Subcutaneous preadipocyte (primary cell): Measurements from ENCODE around the gene GXYLT2.

DNA sequence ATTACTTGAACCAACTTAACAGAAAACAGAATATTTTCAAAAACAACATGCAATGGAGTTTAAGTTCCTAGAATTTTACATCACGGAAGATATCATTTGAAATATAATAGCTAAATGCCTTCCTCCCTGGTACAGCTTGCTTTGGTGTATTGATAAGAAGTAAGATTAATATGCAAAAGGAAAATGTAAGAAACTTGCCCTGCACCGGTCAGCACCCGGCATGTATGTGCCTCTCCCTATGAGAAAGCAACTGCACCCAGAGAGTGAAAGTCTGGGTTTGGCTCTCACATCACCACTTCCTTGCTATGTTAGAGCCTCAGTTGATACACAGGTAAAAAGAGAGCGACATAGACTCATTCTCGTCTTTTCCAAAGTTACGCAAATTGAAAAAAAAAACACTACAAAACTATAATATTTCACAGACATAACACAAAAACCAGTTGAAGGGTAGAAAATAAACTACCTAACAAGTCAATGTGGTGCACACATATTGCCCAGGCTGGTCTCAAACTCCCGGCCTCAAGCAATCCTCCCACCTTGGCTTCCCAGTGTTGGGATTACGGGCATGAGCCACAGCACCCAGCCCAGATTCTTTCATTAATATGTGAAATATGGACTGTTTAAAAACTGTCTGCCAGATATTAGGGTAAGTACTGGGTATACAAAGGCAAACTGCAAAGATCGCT, 96.6 kb downstream of the FOXP1 start:
- CAGE, long polyA plus RNA: no peak

- CAGE, long polyA plus RNA: no peak
Observed at GRCh38 chr3:71585180-71585568, 1.6 kb upstream of the FOXP1 start.

GRCh38 chr3:71658098-71658588, 67.1 kb downstream of the EIF4E3 start:
- CAGE, long polyA plus RNA: no peak

DNA sequence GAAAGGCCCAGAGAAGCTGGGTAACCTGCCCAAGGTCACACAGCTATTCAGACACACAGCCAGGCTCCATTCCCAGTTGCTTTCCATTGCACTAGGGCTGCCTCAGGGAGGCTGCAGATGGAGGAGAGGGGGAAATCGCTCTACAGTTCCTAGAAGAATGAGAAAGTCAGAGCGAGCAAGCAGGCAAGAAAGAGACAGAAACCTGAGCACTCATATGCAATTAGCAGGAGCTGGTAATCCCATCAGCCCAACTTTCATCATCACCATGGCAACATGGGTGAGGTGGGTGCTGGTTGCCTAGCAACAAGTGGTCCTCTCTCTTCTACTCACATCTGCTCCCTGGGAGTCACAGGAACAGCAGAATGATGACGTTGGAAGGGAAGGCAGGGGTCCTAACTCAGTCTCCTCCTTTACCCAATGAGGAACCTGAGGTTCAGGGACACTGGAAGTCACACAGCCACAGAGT, 3.7 kb upstream of the EIF4E3 start:
- CAGE, long polyA plus RNA: no peak

GRCh38 chr3:71755224-71755557, 1.5 kb downstream of the GPR27 start:
- CAGE, long polyA plus RNA: no peak

DNA sequence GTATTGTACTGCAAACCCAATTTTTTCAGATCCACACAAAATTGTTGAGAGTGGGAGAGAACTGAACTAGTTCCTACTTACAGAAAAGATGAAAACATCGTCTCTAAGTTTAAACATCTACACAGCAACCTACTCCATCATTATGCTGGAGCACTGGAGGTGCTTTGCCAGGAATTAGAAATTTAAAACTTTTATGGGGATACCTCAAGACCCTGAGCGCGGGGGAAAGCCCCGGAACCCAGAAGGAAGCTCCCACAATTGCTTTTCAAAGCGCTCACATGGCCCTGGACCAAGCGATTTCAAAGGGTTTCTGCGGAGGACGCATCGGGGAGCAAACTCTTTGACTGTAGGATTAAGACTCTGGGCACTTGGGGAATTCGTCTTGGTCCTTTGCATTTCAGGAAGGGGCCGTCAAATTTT, 778 bp downstream of the PROK2 start:
- CAGE, long polyA plus RNA: no peak

DNA sequence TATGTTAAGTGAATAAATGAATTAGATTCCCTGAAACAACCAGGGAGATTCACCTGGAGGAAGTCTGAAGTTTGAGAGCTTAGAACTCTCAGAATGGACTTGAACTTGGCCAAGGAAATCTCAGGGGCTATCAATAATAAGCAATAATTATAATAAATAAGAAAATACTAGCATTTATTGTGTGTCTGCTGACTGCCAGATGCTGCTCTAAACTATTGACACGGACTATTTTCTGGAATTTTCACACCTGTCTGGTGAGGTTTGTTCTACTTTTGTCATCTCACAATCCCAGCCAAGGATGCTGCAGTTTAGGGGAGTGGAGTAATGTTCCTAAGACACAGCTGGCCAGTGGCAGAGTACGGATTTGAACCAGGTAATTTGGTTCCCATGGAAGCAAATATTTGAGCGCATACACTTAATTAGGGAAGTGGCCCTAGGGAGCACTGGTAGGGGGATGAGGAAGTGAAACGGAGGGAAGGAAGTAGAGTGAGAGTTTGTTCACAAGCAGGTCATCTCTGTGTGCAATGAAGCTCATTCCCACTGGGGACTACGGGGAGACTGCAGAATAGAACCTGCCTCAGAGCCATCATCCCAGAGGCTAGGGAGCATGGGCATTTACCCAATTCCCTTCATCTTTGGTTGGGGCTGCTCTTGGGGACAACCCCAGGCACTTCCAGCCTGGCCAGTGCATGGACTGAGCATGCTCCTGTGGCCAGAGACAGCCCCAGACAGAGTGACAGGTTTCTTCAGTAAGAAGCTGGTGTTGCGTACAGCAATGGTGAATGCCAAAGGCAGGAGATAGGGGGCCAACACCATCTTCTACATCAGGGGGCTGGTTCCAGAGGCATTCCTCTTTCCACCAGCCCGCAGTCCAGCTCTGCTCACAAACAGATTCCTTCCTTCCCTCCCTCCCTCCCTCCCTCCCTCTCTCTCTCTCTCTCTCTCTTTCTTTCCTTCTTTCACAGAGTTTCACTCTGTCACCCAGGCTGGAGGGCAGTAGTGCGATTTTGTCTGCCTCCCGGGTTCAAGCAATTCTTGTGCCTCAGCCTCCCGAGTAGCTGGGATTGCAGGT, 317.2 kb upstream of the PROK2 start:
- CAGE, long polyA plus RNA: no peak

DNA sequence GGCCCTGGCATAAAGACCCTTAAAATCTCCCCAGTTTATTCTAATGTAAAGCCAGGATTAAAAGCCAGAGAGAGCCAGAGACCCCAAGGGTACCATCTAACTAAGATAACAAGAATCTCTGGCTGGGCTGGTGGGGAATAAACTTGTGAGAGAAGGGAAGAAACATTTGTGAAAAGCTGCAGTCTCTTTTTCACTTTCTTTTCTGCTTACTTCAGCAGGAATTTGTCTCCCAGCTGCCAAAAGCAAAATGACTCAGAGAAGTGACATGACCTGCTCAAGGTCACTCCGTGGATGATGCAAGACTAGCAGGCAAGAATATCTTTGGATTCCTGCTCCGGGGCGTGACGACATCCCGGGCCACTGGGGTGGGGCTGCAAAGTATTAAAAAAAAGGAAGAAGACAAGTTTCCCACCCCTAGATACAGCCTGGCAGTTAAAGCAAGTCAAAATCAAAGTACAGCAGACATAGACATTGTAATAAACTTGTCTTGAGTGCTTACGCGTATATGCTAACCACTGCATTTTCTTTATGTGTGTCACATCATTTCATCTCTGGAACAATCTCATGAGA, 485.0 kb upstream of the PROK2 start:
- CAGE, long polyA plus RNA: no peak

DNA sequence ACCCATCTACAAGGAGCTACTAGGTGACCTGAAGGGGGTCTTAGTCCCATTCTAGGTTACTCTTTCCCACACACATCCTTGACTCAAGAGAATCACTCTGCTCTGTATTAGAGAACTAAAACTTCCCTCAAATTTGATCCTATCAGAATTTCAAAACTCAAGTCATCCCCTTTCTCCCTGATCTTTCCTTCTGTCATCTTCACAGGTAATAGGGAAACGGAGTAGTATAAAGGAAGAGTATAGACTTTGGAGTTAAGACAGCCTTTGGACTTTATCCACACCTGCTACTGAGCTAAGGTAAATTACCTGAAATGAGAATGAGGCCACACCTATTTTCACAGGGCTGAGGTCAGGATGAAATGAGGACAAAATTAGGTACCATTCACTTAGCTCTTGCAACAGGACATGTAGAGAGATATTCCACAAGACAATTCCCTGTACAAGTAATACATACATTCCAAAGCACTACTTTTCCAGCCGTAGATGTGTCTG, 462.0 kb downstream of the SHQ1 start:
- CAGE, long polyA plus RNA: no peak

DNA sequence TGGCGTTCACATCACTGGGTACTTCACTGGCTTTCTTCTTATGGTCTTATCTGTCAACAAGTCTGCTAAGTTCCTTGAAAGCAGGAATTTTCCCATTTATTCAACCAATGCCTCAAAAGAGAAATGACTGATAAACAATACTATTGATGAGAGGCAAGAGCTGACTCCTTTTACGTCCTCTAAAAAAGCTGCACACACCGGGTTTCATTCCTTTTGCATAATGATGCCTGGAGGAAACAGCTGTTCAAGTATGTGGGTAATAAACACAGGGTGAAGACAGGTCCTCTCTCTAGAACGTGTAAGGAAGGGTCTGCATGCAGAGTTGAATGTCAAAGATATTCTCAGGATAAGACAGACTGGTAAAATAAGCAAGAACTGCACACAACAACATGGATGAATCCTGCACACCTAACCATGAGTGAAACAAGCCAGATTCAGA, 408.7 kb downstream of the SHQ1 start:
- CAGE, long polyA plus RNA: no peak

DNA sequence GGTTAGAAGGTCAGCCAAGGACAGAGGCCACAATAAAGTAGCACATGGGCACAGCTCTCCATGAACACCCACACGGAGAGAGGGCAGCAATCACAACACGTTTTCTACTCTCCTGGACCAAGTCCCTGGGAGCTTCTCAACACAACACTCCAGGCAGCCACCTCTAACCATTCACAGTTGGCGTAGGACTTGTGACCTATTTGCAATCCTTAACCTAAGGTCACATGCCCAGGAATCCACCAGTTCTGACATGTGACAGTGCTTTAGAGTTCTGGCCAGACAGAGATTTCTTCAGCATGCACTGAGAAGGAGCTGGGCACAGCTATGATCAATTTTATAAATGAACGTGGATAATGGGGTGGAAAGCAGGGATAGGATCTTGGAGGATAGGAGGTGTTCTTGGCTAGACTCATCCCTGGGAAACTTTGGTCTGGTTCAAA, 280.7 kb downstream of the SHQ1 start:
- CAGE, long polyA plus RNA: no peak

DNA sequence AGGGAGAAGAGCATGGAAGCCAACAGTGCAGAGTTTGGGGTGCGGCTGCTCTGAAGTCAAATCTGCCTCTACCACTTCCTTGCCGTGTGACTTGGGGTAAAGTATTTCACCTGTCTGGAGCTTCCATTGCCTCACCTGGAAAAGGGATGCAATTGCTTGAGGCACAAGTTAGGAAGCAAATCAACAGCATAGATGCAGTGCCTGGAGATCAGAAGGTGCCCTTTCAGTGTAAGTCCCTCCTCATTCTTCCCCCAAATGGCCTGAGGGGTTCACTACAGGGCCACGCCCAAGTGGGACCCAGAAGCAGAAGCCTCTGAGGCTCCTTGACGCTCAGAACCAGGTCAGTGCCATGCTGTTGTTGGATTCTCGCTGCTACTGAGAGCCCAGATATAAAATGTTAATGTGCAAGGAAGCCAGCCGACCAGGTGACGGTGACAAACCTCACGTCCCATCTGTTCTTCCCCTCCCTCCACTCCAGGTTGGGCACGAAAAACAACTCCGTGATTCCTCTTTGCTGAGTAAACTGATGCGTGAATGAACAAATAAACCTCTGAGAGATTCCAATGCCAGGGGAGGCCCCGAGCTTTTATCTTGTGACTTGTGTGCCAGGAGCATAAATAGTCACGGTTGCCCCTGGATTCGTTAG, 119.6 kb downstream of the SHQ1 start:
- CAGE, long polyA plus RNA: no peak

- CAGE, long polyA plus RNA: no peak
Observed at GRCh38 chr3:72738283-72739467, 109.6 kb downstream of the SHQ1 start.

DNA sequence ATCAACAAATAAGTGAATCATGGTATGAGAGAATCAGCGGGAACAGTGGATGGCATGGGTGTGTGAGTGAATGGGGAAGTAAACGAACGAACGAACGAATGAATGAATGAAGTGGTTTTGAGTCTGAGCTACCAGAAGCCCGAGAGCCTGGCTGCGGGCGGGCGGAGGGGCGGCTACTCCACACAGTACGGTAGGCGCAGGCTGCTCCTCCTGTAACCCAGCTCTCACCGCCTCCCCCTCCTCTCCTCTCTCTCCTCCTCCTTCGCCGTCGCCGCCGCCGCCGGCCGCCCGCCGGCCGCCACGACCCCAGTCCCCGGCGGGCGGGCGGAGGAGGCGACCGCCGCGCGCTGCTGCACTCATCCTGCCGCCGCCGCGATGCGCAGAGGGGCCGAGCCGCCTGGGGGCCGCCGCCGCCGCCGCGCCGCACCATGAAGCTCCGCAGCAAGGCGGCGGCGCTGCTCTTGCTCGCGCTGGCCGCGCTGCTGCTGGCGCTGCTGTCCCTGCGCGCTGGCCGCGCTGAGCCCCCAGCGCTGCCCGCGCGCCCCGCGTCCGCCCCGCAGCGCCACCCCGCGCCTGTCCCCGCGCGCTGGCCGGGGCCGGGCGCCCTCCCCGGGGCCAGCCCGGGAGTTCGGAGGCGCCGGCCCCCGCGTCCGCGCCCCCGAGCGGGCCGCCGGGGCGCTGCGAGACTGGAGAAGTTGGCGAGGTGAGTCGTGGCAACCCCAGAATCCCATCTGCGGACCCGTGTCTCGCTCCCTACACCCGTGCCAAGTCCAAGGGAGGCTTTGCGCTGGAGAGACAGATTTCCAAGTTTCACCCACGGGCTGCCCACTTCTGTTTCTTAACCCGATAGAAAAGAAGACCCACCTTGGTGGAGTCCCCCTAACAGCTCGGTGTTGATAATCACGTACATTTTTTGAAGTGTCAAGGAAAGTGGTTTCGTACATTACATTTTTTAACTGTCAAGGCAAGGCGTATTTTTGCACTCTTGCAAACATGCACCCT, at the start of gene GXYLT2:
TSS of gene GXYLT2 (plus strand) at position 241 of the 1,002 bp plus-strand sequence.
- CAGE, long polyA plus RNA: no peak

GRCh38 chr3:73571196-73572032, 53.3 kb downstream of the PDZRN3 start:
- CAGE, long polyA plus RNA: no peak

DNA sequence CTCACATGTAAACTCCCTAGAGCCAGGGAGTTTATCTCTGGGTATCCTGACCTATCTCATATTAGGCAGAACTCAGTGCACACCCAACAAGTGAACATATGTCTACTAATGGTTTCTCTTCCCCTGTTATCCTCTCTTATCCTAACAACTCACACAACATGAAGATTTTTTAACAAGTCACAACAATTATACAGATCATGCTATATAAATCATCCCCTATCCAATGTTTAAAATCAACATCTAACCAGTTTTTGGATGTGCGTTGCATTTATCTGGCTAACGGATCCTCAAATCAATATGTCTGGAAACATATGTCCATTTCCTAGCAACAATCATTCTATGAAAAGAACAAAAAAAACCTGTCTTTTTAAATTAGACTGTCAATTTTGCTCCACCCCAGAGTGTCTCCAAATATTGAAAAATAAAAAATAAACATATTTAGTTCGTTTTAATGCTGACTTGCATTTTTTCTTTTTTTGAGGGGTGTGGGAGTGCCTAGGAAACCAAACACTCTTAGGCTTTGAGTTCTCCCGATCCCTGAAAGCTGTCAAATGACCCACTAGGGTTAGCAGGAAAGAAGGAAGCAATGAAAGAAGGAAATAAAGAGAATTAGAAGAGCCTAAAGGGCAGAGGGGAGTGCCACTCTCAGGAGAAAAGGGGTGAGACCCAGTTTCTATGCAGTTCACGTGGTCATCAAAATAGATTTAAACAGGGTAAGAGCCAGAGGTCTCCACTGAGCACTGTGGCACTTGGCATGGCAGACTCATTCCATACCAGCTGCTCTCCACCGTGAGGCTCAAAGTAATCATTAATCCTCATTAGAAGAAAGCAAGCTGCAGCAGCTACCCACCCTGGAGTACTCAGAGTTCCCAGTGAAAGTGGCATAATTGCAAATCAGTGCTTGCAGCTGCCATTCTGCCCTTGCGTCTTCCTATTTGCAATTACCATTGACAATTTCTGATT, 32.6 kb downstream of the PDZRN3 start:
- CAGE, long polyA plus RNA: no peak

DNA sequence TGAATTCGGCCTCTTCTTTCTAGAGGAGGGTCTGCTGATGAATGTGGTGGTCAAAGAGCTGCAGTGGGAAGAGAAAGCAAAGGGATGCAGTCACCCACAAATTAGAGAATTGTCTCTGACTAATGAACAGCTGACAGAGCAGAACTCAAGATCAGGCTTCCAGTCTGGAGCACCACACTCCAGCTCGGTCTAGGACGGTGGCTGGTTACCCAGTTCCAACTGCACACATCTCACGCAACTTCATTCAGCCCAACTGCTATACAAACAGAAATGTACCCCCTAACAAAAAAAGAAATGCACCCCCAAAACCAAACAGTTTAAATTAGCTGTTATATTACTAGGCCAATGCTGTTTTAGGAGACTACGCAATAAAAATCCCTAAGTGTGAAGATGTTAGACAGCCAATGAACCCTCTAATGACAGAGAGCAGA, 16.7 kb downstream of the PDZRN3 start:
- CAGE, long polyA plus RNA: no peak

DNA sequence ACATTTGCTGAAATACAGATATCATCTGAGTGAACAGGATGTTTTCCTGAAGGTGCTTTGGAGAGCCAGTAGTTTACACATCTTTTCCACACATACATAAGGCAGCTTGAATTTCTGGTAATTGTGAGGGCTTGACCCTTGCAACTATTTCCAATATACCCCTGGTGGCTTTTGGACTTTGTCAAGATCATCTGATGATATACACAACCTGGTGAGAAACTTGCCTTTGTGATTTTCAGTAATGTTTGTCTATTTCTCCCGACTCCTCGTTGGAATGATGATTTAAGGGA, 188.7 kb upstream of the PDZRN3 start:
- CAGE, long polyA plus RNA: no peak

- CAGE, long polyA plus RNA: no peak
Observed at GRCh38 chr3:75396134-75396737, 267.9 kb upstream of the FRG2C start.

- CAGE, long polyA plus RNA: no peak
Observed at GRCh38 chr3:75453136-75453866, 210.8 kb upstream of the FRG2C start.